ENCODE results near the genes ZFP30 and MAP4K1.

DNA sequence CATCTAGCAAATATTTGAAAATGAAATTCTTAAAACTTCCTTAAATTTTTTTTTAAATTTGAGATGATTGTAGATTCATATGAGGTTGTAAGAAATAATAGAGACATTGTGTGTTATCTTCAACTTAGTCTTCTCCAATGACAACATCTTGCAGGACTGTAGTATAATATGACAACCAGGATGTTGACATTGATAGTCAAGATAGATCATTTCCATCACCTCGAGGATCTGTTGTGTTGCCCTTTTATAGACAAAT lies 1.2 kb downstream of the ZNF540 start:
- RAMPAGE, total RNA = no peak

DNA sequence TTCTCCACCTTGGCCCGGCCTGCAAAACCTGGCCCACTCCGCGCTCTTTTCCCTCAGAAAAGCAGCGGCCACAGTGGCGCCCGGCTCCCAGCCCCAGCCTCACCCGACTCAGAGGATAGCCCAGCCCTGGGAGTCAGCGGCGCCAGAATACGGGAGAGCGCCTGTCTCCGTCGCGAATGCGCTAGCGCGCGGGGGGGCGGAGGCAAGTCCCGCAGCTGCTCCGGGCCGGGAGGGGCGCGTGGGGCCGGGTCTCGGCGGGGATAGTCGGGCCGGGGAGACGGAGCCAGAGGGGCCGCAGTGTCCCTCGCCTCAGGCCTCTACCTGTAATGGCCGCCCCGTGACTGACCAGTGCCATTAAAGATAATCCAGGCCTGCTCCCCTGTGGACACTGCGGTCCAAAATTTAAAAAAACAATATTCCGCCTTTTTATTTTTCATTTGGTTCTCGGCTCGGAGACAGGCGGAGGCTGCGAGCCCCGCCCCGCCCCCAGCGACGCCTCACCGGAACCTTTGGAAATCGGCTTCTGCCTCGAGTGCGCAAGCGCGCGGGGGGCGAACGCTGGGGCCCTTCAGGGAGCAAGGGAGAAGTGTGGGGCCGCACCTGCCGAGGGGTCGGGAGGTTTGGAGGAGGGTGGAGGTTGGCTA lies at the start of gene ZFP30:
Gene ZFP30, minus strand, starts transcription at position 149 of the 644 bp plus-strand sequence.
- RAMPAGE, total RNA = no peak

GRCh38 chr19:37696724-37697647 lies 22.6 kb downstream of the ZNF607 start:
- RAMPAGE, total RNA = no peak

- RAMPAGE, total RNA = no peak
These were observed 2.6 kb downstream of the SPINT2 start for GRCh38 chr19:38266605-38267693.

- RAMPAGE, total RNA = no peak
These were observed 1.6 kb downstream of the PSMD8 start for GRCh38 chr19:38375653-38376682.

- RAMPAGE, total RNA = no peak
These were observed 4.3 kb downstream of the SPRED3 start for GRCh38 chr19:38392773-38393251.

DNA sequence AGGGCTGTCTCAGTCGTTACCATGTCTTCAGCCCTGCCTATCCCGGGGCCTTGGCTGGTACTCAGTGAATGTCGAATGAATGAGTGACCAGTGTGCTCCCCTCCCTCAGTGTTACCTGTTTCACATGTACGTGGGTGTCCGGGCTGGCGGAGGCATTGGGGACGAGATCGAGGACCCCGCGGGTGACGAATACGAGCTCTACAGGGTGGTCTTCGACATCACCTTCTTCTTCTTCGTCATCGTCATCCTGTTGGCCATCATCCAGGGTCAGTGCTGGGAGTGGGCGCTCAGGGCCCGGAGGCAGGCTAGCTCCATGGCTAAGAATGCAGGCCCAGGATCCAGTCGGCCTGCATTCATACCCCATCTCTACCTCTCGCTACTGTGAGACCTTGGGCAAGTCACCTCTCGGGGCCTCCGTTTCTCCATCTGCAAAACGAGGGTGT lies 32.9 kb downstream of the MAP4K1 start:
- RAMPAGE, total RNA = no peak

DNA sequence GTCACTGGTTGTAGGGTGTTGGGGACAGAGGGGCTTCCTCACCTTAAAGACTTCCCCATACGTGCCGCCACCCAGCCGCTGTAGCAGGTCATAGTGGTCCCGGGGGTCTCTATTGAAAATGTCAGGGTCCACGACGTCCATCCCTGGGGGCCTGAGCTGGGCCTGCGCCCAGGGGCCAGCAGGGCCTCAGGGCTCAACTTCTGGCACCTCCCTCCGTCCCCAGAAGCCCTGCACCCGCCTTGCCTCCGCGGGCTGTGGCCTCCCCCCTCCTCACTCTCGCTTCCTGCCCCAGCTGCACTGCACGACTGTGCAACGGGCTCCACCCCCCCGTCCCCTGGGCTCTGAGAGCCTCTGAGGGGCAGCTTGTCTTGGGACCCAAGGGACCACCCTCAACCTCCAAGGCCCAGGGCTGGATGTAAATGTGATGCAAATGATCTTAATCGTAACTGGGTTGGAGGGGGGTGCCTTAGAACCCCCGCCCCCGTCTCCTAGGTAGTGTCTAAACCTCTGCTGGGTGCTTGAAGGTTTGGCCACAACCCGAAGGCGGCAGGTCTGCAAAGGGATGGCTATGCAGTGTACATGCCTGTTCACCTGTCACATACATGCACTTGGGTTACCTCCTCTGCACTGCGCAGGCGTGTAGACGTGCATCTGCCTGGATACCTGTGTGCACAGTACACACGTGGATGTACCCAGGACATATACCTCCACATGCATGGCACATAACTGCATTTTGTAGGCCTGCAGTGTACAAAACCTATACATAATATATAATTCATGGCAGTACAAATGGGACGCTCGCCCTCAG lies at the start of gene MAP4K1:
Gene MAP4K1, minus strand, starts transcription at position 199 of the 808 bp plus-strand sequence.
- RAMPAGE, total RNA = no peak

- RAMPAGE, total RNA = no peak
These were observed 12.9 kb upstream of the ACTN4 start for GRCh38 chr19:38634536-38634980.

GRCh38 chr19:38635672-38636477 lies 11.6 kb upstream of the ACTN4 start:
- RAMPAGE, total RNA = no peak

GRCh38 chr19:38638281-38638814 lies 9.1 kb upstream of the ACTN4 start:
- RAMPAGE, total RNA = no peak

DNA sequence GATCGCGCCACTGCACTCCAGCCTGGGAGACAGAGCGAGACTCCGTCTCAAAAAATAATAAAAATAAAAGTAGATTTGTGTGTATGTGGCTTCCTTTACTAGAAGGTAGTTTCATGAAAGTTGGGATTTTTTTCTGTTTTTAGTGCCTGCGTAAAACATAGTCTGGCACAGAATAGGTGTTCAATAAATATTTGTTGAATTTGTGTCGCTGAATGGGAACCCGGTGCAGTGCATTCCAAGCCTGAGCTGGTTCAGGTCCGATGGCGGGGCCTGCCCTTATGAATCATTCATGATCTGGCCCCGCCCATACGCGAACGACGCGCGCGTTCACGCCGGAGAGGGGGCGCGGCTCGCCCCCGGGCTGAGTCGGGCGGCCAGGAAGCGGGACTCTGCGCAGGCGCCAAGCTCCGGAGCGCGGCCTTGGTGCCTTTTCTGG lies 309 bp upstream of the ACTN4 start:
- RAMPAGE, total RNA = no peak

- RAMPAGE, total RNA = no peak
These were observed 31.0 kb downstream of the ACTN4 start for GRCh38 chr19:38678302-38679048.

DNA sequence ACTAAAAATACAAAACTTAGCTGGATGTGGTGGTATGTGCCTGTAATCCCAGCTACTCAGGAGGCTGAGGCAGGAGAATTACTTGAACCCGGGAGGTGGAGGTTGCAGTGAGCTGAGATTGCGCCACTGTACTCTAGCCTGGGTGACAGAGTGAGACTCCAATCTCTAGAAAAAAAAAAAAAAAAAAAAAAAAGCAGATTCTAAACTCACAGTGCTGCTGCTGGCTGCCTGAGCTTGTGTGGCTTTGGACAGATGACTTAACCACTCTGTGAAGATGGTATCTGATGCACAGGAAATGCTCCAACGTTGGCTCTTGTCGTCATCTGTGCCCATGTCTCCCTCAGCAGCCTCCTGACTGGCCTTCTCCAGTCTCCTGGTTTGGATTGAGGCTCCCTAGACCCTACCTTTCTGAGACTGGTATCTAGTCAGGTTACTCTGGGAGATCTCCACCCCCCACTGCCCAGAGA lies 33.5 kb downstream of the ACTN4 start:
- RAMPAGE, total RNA = no peak

DNA sequence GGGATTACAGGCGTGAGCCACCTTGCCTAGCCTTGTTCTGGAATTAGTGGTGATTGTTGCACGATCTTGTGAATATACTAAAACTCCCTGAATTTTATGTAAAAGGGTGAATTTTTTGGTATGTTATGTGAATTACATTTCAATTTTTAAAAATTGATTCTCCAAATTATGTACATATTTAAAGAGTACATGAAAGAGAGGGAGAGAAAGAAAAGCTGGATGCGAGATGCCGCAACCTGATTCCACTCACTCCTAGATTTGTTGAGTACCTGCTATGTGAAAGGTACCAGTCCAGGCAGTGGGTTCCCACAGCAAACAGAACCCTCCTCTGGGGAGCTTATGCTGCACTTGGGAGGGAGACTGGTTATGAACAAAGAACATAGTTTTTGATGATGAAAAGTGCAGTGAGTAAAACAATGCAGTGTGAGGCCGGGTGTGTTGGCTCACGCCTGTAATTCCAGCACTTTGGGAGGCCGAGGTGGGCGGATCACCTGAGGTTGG lies 43.3 kb downstream of the ACTN4 start:
- RAMPAGE, total RNA = no peak

DNA sequence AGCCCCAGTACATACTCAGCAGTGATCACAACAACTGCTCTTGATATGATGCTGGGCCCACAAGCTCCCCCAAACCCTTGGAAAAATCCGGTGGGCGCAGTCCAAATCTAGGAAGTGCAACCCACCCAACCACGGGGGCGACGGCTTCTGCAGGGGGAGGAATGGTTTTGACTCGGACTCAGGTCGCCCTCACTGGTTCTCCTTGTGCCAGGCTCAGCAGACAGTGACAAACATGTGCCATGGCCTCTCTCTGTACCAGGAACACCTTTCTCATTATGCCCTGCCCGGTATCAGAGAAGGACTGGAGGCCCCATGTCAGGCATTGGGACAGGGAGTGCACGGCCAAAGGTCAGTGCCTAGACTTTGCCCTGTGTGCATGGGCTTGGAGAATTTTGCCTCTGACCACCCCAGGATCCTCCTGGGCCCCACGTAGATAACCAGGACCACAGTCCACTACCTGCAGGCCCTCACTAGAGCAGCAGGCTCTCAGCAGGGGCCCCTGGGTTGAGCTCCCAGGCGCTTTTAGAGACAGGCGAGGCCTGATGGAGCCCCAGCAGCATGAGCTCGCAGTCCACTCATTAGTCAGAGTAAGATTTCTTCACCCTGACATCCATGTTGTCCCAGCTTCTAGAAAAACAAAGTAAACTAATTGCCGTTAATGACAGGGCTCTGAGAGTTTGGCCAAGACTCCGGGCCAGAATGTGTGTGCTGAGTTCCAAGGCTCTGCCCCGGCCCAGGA lies 42.9 kb downstream of the CAPN12 start:
- RAMPAGE, total RNA = no peak

DNA sequence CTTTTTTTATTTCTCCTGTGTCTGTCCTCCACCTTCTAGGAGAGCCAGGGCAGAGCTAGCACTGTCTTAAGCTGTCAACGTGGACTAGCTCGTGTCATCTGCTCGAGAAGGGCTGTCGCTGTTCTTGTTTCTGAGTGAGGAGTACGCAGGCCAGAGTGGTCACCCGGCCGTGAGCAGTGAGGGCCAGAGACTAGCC lies 13.8 kb downstream of the CAPN12 start:
- RAMPAGE, total RNA = no peak

DNA sequence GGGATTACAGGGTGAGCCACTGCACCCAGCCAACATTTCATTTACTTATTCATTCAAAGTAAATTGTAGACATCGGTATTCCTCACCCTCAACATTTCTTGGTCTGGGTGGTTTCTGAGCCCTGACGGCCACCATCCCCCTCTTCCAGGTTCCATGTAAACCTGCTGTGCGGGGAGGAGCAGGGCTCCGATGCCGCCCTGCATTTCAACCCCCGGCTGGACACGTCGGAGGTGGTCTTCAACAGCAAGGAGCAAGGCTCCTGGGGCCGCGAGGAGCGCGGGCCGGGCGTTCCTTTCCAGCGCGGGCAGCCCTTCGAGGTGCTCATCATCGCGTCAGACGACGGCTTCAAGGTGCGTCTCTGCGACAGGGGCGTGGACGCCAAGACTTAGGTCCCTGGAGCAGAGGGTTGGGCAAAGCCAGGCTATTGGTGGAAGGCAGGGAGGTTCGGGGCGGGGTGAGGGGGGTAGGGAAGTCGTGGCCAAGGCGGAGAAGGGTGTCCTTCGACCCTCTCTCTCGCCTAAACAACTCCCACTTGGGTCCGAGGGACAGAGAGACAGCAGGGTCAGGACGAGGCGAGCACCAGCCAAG lies 1.6 kb downstream of the LGALS7B start:
- RAMPAGE, total RNA = no peak

- RAMPAGE, total RNA = no peak
These were observed 2.7 kb upstream of the LGALS4 start for GRCh38 chr19:38815252-38816117.

DNA sequence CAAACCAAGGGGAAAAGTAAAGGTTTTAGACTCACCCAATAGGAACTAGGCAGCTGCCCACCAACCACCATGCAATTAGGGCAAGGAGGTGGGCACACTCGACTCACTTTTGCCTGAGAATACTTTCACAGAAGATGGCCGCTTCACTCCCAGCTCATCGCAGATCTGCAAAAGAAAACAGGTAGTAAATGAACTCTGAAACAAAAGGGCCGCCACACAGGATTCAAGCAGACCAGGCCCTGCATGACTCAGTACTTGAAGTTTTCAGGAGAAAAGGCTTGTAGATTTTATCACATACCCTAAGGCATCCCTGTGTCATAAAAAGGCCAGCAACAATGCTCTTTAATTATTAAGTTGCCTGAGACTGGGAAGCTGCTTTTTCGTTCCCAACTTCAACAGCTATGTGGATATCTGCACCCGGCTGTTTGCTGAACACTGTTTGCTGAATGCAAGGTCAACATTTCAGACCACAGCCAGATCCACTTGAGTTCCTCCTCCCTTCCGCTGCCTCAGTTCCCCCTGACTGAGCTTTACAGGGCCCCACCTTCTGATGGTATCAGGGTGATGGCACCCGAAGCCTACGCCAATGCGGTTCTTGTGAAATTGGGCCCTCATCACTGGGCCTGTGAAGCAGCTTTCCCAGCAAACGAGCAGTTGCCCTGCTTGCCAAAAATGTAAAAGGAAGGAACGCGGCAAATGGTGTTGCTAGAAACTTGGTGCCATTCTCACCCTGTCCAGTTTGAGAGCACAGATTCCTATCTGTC lies 6.1 kb upstream of the ECH1 start:
- RAMPAGE, total RNA = no peak